Kidney epithelial cell (primary cell): ENCODE data around the gene TTBK2.

DNA sequence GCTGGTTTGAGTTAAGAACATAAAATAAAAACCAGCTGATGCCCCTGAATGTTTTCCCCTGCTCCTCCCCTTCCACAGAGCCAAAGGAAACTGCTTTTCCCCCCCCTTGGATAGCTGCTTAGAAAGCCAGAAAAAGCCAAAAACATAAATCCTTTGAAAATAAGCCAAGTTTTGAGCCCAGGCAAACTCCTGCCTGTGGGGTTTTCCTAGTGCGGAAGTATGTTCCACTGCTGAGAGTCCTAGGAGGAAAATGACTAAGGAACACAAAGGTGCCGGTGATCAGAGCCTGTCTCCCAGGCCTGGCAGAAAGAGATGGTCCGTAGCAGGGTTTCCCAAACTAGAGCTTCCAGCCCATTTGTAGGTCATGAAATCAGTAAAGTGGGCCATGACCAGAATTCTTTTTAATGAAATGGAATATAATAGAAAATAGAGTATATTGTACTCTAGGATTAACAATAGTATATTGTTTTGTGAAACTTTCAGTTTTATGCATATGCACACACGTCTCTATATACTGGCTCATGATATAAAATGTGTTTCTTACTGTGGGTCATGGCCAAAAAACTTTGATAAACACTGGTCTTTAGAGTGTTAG, 22.3 kb downstream of the MAPKBP1 start:
- RAMPAGE, long total RNA, result no peak
- RRBS, result no CpG with 5 or more reads among the region's 4 CpGs

- RAMPAGE, long total RNA, result no peak
- RRBS, result no CpG with 5 or more reads among the region's 40 CpGs
Observed at GRCh38 chr15:41894648-41895967, 1.3 kb upstream of the SPTBN5 start.

DNA sequence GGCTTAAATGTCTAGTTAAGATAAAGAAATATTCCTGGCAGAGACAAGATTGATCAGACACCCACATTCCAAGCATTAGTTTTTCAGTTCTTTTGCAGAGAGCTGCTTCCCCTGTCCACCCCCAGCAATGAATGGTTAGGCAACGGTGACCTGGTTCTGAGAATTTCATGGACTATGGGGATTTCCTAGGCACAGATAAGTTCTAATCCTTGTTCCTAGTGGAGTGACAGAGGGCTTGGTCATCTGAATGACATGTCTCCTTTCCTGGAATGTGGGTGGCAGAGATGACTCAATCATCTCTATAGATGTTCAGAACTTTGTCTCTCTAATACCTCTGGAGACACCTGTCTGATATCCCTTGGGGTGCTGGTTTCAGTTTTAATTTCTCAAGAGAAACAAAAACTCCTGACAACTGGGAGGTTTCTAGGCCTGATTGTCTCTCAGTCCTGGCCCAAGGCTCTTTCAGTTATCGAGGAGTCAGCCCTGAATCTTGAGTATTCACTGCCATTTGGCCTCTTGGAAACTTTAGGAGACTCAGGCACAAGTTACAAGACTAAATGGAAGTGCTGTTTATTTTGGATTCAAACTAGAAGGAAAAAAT, 10.4 kb downstream of the PLA2G4E start:
- RAMPAGE, long total RNA, result no peak
- RRBS, result no CpG with 5 or more reads among the region's 2 CpGs

GRCh38 chr15:42175602-42176139, 19.2 kb upstream of the PLA2G4F start:
- RAMPAGE, long total RNA, result no peak
- RRBS, result no CpG with 5 or more reads among the region's 6 CpGs

DNA sequence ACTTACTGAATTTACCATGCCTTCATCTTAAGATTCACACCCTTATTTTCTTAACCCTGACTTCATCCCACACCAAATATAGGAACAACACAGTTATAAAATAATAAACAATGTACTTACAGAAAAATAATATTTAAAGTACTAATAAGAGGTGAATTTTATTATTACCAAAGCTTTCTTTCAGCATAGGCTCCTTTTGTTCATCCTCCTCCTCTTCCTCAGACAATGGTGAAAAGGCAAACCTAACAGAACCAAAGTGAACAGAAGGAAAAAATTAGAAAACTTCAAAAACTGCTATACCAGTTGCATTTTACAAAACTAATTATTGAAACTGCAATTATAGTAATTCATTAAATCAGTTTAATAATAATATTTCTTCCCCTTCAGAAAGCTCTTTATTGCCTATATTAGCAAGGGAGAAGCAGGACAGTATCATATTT, 11.8 kb upstream of the VPS39 start:
- RAMPAGE, long total RNA, result no peak

DNA sequence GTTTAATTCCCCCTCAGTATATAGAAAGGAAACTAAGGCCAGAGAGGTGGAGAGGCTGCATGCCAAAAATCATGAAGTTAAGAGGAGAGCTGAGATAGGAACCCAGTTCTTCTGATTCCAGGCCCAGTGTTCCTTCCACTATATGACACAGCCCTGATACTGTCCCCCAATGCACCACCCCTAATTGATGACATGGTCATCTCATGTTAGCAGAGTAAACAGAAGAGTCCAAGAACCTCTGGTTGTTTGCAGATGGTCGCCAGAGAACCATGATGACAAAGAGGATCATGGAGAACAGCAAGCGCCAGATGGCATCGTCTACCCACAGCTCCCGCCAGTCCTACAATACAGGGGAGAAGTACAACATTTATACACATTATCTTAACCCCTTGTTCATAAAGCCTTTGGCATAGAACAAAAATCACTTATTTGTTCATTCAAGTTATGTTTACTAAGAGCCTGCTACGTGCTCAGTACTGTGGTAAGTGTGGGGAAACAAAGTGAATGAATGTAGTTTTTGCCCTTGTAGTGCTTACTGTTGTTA, 18.5 kb upstream of the VPS39 start:
- RAMPAGE, long total RNA, result no peak
- RRBS, result no CpG with 5 or more reads among the region's 5 CpGs

DNA sequence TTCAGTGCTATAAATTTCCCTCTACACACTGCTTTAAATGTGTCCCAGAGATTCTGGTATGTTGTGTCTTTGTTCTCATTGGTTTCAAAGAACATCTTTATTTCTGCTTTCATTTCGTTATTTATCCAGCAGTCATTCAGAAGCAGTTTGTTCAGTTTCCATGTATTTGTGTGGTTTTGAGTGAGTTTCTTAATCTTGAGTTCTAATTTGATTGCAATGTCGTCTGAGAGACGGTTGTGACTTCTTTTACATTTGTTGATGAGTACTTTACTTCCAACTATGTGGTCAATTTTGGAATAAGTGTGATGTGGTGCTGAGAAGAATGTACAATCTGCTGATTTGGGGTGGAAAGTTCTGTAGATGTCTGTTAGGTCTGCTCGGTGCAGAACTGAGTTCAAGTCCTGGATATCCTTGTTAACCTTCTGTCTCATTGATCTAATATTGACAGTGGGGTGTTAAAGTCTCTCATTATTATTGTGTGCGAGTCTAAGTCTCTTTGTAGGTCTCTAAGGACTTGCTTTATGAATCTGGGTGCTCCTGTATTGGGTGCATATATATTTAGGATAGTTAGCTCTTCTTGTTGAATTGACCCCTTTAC, 23.5 kb upstream of the GANC start:
- RAMPAGE, long total RNA, result no peak
- RRBS, result no CpG with 5 or more reads among the region's 5 CpGs

DNA sequence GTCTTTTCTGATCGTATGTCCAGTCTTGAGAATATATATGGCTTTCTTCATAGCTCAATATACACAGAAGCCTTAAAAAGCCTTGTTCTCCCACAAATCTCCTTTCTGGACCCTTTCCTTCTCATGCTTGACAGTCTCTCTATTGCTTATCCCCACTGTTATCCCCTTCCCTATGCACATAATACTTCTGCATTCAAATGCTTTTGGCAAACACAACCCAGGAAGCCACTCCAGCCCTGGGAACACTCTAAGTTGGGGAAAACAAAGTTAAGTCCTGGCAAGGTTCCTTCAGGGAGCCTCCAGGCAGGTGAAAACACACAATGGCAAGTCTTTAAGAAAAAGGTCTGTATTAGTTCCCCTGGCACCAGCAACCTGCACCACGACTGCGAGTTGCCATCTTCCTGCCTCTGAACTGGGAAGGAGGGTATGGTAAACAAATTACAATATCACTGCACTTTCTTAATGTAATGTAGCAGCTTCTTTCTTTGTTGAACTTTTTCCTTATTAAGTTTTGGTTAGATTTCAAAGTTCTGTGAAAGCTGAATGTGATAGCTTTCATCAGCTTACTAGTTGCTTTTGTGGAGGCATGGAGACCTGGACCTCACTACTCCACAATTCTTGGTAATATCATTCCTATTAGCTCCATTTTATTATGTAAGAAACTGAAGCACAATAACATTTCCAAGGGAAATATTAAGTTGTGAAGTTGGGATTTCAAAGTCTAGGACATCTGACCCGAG, 19.6 kb upstream of the GANC start:
- RAMPAGE, long total RNA, result no peak
- RRBS, result no CpG with 5 or more reads among the region's 4 CpGs

DNA sequence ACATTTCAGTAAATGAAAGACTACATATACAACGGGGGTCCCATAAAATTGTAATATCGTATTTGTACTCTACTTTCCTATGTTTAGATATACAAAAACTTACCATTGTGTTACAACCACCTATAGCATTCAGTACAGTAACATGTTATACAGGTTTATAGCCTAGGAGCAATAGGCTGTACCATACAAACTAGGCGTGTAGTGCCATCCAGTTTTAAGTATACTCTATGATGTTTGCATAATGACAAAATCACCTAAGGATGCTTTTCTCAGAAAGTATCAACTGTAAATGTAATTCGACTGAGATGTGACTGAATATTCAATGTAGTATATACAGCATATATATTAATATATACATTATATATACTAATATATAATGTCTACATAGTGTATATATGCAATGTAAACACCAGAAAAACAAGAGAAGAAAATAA, 1.5 kb upstream of the GANC start:
- RAMPAGE, long total RNA, result no peak
- RRBS, result no CpG with 5 or more reads among the region's 4 CpGs

GRCh38 chr15:42410700-42411063, 51.4 kb downstream of the CAPN3 start:
- RAMPAGE, long total RNA, result no peak
- RRBS, result no CpG with 5 or more reads among the region's 8 CpGs

DNA sequence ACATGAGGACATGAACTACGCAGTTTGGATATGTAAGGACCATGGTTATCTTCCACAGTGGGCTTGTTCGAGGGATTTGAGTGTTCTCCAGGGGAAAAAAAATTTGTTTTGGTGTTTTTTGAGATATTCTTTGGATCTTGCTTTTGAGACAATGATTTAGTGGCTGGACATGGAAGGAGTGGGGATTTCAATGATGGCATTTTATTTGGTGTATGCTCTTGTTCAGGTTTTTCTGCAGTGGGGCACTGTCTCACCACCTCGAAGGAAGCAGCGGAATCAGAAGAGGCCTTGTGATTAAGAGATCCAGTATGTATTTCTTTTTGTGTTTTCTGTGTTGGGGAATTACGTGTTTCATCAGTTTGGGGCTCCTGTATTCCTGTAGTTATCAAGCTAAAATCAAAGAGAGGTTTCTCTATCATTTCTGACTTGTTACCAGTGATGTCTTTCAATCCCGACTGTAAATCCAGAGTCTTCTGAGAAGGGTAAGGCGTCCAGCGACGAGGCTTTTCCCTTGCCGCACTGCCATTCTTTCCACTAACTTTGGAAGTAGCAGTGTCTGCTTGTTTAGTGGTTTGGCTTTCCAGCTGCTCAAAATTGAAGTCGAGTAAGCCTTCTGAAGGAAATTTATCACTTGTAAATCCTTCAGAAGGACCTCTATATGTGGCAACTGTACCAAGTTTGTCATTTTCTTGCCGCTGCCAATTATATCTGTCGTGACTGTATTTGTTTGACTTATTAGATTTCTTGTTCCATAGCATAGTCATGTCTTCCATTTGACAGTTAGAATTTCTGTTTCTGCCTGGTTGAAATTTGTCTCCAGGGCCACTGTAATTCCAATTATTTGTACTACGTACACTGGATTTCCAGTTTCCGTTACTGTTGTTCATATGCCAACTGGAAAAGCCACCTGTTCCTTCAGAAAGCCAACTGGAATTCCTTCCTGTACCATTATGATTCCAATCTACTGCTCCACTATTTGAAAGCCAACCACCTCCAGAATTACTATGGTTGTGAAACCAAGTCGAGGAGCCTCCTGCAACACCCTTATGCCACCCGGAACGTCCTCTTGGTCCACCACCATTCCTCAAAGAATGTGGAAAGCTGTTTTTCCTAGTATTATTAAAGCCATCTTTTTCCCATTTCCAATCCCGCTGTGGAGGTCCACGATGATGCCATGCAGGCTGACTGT, 39.9 kb downstream of the ZNF106 start:
- RAMPAGE, long total RNA, result no peak
- RRBS, result no CpG with 5 or more reads among the region's 20 CpGs

- RAMPAGE, long total RNA, result no peak
- RRBS, result no CpG with 5 or more reads among the region's 44 CpGs
Observed at GRCh38 chr15:42547727-42548678, 590 bp downstream of the LRRC57 start.

DNA sequence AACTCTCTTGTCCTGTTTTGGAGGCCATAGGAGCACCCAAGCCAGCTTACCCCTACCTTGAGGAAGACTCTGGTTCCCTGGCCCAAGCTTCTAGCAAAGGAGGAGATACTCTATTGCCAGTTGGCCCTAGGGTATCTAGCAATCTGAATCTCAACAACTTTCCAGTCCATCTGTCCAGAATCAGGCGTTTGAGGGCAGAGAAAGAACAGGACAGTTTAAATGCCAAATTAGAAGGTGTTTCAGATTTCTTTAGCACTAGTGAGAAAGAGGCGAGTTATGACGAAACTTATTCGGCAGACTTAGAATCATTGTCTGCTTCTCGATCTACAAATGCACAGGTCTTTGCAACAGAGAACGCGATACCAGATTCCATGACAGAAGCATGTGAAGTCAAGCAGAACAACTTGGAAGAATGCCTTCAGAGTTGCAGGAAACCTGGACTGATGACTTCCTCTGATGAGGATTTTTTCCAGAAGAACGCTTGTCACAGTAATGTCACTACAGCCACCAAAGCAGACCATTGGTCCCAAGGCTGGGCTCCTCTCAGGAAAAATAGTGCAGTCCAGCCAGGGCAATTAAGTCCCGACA, 50.8 kb downstream of the CDAN1 start:
- RAMPAGE, long total RNA, result no peak
- RRBS, result no CpG with 5 or more reads among the region's 9 CpGs

DNA sequence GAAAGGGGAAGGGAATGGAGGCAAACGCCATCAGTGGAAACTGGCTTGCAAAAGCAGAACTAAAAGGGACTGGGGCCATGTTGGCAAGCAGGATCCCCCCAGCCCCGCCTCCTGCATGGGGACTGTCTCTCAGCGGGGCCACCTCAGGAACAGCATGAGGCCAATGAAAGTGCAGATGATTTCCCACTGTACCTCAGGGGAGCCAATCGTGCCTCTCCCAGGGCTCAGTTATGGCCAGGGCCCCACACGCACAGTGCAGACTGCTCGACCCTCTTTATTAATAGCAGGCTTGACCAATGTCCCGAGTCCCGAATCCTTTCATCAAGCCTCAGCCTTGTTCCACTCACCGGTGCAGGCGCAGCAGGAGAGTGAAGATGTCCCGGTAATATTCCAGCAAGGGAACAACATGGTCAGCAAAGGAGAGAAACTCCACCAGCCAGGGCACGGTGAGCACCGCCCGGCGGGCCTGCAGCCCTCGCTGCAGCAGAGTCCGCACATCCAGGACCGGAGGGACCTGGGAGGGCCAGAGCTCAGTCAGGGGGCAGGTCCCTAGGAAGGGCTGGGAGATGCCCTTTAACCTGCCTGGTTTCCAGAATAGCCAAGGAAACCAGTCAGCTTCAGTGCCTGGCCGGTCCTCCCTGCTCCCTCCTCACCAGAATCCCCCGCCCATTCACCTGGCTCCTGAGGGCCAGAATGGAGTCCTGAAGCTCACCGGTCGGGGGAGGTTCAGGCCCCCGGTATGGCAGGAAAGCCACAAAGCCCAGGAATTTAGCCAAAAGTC, 6.5 kb downstream of the CDAN1 start:
- RAMPAGE, long total RNA, result no peak
- RRBS, result 92% methylated on average over 11 of the region's 23 CpGs

- RAMPAGE, long total RNA, result no peak
- RRBS, result no CpG with 5 or more reads among the region's 8 CpGs
Observed at GRCh38 chr15:42742638-42743946, 6.2 kb upstream of the CDAN1 start.

GRCh38 chr15:42745537-42746284, 8.8 kb upstream of the CDAN1 start:
- RAMPAGE, long total RNA, result no peak
- RRBS, result no CpG with 5 or more reads among the region's 11 CpGs

GRCh38 chr15:42920119-42920939, at the start of gene TTBK2:
TSS of gene TTBK2 (minus strand) at chr15:42920778.
- RAMPAGE, long total RNA, result no peak
- RRBS, result 1% methylated on average over 14 of the region's 76 CpGs

- RAMPAGE, long total RNA, result no peak
- RRBS, result no CpG with 5 or more reads among the region's 4 CpGs
Observed at GRCh38 chr15:43015550-43015950, 90.3 kb downstream of the UBR1 start.

DNA sequence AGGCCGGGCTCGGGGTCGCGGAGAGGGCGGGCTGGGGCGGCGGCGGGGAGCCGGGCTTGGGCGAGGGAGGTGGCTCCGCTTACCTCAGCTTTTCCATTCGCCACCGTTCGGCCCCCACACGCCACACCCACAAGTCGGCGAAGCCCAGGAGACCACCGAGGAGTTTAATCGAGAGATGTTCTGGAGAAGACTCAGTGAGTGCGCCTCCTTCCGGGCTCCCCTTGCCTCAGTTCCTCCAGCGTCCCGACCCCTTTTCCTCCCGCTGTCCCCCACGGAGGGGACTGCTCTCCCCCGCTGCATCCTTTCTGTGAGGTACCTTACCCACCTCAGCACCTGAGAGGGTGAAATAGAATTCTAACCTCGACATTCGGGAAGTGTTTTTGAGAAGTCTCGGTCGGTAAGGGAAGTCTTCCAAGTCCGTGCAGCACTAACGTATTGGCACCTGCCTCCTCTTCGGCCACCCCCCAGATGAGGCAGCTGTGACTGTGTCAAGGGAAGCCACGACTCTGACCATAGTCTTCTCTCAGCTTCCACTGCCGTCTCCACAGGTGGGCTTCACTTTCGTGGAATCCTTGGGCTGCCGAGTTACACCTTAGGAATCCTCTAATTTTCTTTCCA, 592 bp downstream of the CCNDBP1 start:
- RAMPAGE, long total RNA, result no peak
- RRBS, result 1% methylated on average over 9 of the region's 37 CpGs

GRCh38 chr15:43329468-43330465, 606 bp downstream of the LCMT2 start:
- RAMPAGE, long total RNA, result no peak
- RRBS, result 2% methylated on average over 9 of the region's 98 CpGs